Retinal pigment epithelial cell (primary cell): ENCODE results near the gene PIP5K1A.

- RRBS, result no CpG with 5 or more reads among the region's 6 CpGs
These were observed 14.7 kb downstream of the OTUD7B start for GRCh38 chr1:149995569-149996422.

- RRBS, result no CpG with 5 or more reads among the region's 2 CpGs
These were observed 1.1 kb upstream of the VPS45 start for GRCh38 chr1:150066569-150066854.

- RRBS, result no CpG with 5 or more reads among the region's 3 CpGs
These were observed 40.2 kb upstream of the PLEKHO1 start for GRCh38 chr1:150109508-150109974.

- RRBS, result no CpG with 5 or more reads among the region's 2 CpGs
These were observed 39.4 kb upstream of the PLEKHO1 start for GRCh38 chr1:150110298-150110754.

DNA sequence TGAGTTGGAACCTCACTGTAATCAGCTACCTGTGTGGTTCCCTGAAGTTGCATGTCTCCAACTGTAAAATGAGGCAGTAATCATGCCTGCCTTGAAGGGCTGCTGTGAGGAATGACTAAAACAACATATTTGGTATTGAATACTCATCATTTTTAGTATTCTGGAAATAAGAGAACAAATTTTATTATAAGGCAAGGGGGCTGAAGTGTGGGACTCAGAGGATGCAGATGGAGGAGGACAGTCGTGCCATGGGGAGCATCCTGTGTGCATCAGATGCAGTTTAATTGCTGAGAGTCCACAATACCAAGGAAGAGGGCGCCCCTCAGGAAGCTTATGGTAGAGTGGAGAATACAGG lies 8.2 kb downstream of the PLEKHO1 start:
- RRBS, result no CpG with 5 or more reads among the region's 2 CpGs

GRCh38 chr1:150161734-150162525 lies 12.2 kb downstream of the PLEKHO1 start:
- RRBS, result no CpG with 5 or more reads among the region's 8 CpGs

GRCh38 chr1:150213526-150214671 lies 22.0 kb downstream of the ANP32E start:
- RRBS, result no CpG with 5 or more reads among the region's 40 CpGs

GRCh38 chr1:150269039-150269344 lies 176 bp upstream of the APH1A start:
- RRBS, result under 1% methylated on average over 8 of the region's 18 CpGs

DNA sequence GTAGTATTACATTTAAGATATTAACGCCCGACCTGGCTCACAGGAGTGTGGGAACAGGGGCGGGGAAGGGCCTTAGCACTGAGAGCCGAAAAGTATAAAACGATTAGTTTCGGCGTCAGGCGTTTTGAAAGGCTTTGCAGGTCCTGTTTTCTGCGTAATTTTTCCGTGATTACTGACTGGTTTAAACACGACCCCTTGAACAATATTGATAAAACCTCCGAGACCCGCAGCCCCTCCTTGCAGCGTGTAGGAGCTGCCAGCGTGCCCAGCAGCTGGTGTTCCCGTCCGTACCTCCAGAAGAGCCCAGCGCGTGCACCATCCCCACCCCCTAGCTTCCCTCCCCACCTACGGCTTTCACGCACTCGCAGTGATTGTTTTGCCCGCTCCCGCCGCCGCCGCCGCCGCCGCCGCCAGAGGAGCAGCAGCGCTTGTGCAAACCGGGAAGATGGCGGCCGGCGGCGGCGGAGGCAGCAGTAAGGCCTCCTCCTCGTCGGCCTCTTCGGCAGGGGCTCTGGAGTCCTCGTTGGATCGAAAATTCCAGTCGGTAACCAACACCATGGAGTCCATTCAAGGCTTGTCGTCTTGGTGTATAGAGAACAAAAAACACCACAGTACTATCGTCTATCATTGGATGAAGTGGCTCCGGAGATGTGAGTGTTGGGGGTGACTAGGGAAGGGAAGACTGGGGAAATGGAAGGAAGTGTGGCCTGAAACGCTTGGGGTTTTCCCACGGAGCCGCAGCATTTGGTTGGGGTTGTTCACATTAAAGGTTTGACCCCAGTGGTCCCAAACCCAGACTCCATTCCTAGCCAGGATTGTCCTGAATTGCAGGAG lies 540 bp downstream of the RPRD2 start:
- RRBS, result no CpG with 5 or more reads among the region's 50 CpGs

GRCh38 chr1:150573756-150574204 lies 5.6 kb downstream of the MCL1 start:
- RRBS, result no CpG with 5 or more reads among the region's 14 CpGs

DNA sequence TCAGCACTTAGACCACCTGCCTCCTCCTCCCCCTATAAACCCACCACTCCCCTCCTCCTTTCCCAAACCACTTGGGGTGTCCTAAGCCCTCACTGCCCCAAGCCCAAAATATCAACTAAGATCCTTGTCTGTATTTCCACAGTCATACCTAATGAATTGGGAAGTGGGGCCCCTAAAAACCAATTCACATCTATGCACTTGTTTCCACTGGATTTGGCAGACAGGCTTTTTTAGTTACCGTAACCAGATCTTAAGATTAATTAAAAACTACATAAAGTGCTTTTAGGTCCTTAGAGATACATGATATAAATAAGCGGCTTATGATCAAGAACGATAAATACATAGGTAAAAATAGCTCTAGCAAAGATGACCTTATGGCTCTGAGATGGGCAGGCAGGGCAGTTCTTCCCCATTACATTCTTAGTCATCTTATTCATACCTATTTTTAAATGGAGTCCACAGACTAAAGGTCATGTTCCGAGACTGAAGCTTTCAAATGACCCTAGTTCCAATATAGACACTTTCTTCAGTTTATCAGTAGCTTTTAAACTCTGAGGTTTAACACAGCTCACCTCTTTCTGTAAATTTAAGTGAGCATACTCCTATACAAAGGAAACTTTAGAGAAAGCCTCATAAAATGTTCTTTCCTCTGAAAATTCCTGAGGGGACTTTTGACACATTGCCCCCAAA lies 4.4 kb downstream of the MCL1 start:
- RRBS, result no CpG with 5 or more reads among the region's 4 CpGs

GRCh38 chr1:150578822-150579123 lies 637 bp downstream of the MCL1 start:
- RRBS, result 0% methylated on average over 3 of the region's 25 CpGs

DNA sequence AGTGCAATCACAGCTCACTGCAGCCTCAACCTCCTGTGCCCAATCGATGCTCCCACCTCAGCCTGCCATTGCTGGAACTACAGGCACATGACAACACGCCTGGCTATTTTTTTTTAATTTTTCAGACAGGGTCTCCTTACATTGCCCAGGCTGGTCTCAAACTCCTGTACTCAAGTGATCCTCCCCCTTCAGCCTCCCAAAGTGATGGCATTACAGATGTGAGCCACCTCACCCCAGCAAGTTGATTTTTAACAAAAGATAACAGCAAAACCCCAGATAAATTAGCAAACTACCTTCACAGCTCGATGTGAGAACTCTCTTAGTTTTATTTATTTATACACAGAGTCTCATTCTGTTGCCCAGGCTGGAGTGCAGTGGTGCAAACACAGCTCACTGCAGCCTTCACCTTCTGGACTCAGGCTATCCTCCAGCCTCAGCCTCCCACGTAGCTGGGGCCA lies 15.3 kb downstream of the ENSA start:
- RRBS, result no CpG with 5 or more reads among the region's 4 CpGs

- RRBS, result no CpG with 5 or more reads among the region's 7 CpGs
These were observed 12.5 kb downstream of the ENSA start for GRCh38 chr1:150616841-150617406.

DNA sequence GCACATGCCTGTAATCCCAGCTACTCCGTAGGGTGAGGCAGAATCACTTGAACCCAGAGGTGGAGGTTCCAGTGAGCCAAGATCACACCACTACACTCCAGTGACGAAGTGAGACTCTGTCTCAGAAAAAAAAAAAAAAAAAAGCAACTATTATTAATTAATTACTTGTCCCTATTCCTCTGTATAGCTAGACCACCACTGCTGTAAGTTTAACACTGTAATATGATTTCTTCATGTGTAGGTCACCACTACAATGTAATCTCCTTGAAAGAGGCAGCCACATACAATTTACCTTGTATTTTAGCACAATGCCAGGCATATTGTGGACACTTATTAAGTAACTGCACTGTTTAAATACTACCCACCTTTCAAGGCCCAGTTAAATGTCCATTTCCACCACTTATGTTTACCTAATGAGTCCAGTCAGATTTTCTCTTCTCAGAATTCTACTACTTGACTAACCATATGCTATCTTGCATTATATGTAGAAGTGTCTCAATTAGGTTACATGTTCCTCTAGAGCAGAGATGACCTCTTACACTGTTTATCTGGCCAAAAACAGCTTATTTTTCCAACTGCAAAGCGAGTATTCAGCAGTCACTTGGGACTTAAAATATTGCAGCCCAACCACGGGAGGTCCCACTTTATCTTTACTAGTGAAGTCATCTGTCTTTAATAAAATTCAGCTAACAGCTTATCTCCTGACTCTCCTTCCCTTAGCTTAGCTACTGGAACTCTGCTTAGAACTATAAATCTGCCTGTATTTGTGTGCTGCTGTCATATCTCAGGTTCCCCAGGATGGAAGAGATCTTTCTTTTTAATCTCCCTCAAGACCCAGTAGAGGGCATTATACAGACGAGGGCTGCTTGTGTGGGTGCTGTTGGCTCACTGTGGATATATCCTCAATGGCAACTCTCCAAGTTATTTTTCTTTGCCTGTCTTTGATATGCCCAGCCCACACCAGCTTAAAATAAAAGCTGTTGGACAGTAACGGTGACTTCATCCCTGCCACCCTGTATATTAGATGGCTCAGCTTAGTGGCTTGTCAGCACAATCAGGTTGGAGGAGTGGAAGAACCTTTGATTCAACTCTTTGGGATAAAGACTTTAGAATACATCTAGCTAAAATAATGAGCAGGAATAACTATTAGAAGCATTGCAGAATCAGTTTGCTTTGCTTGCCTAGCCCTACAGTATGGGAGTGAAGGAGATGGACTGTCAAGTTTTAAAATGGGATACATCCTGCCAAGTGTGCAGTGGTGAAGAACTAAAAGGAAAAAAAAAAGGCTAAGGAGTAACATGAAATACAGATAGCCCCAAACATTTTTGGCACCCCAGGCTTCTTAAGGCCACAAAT lies 9.8 kb downstream of the ENSA start:
- RRBS, result no CpG with 5 or more reads among the region's 6 CpGs

DNA sequence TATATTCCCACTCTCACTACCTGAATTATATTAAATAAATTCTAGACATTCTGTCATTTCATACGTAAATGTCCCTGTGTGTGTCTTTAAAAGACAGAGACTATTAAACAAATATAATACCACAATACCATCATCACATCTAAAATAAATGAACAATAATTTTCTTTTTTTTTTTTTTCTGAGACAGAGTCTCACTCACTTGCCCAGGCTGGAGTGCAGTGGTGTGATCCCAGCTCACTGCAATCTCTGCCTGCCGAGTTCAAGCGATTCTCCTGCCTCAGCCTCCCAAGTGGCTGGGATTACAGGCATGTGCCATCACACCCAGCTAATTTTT lies 2.7 kb upstream of the CTSS start:
- RRBS, result no CpG with 5 or more reads among the region's 3 CpGs

DNA sequence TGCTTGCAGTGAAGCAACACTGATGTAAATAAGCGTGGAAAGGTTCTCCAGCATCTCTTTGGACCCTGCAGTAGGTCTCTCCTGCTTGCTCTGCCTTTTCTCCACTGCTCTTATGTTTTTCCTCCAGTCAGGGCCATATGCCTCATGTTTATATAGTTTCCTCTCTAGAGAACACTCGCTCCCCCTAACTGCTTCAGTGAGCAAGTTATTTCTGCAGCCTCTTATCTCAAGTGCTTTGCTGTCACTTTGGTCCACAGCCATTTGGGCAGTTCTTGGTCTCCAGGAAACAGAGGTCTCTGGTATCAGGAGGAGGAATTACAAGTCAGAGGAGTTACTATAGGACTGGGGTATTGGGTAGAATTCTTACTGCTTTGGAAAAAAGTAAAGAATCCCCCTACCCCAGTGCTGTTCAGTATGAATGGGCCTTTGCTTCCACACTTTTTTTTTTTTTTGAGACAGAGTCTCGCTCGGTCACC lies 5.3 kb downstream of the PRUNE1 start:
- RRBS, result no CpG with 5 or more reads among the region's 4 CpGs

DNA sequence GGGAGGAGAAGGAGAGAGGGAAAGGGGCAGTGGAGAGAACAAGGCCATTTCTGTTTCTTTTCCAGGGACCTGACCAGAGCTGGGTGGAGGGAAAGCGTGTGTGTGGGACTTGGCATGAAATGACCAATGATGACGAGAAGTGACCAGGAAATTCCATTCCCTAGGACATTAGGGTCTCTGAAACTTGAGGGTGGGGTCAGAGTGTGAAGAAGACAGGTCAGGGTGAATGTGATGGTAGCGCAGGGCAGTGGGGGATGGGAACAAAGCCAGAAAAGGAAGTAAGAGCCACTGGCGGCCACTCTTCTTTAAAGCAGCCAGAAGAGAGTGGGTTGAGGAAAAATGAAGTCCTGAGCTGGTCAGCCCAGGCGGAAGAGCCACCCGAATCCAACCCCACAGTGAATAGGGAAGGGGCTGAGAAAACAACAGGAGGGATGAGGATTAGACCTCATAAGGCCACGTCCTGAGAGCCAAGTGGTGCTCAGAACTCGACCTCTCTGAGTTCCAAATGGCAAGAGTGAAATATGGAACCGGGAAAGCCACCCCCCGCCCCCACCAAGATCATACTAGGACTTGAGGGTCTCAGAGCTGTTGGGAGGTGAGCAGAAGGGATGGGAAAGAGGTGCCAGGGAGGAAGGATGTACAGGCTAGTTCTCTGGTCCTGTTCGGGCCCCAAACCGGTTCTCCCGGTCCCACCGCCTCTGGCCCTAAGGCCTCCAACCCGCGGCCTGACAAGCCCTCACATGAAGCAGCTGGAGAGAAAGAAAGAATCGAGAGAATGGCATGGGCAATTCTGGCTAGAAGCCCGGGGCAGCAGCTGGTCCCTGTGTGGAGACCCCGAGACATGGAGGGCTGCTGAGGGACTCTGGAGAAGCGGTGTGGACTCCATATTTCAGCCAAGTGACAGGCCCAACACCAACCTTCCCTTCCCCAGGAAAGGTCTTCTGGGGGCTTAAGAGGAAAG lies 1.0 kb downstream of the CDC42SE1 start:
- RRBS, result no CpG with 5 or more reads among the region's 20 CpGs

DNA sequence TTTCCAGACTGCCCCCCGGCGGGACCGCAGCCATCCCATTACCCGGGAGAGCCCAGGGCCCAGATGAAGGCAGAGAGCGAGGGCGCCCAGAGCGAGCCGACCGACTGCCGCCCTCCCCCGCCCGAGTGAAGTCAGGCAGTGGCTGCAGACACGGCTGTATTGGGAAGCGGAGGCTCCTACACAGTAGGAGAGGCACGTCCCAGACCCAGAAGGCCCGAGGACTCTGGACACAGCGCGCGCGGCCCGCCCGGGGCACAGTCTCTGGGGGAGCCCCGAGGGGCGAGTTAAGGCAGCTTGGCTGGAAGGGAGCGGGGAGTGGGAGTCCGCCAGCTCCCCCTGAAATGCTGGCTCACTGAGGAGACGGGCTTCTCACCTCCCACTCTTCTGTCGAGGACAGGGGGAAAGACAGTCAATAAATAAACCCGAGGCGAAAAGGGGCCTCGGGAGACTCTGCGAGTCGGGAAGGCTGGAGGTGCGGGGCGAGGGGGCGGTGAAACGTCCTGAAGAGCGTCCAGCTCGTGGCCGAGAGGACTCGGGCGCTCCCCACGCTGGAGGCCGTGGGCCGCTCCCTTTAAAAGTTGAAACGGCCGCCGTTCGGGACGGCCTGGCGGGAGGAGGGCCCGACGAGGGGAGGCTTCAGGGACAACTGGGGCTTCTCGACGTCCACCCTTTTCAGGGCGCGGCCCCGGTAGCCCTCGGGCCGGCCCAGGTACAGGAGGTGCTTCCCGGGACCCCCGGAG lies 14.3 kb downstream of the SEMA6C start:
- RRBS, result 8% methylated on average over 2 of the region's 62 CpGs

DNA sequence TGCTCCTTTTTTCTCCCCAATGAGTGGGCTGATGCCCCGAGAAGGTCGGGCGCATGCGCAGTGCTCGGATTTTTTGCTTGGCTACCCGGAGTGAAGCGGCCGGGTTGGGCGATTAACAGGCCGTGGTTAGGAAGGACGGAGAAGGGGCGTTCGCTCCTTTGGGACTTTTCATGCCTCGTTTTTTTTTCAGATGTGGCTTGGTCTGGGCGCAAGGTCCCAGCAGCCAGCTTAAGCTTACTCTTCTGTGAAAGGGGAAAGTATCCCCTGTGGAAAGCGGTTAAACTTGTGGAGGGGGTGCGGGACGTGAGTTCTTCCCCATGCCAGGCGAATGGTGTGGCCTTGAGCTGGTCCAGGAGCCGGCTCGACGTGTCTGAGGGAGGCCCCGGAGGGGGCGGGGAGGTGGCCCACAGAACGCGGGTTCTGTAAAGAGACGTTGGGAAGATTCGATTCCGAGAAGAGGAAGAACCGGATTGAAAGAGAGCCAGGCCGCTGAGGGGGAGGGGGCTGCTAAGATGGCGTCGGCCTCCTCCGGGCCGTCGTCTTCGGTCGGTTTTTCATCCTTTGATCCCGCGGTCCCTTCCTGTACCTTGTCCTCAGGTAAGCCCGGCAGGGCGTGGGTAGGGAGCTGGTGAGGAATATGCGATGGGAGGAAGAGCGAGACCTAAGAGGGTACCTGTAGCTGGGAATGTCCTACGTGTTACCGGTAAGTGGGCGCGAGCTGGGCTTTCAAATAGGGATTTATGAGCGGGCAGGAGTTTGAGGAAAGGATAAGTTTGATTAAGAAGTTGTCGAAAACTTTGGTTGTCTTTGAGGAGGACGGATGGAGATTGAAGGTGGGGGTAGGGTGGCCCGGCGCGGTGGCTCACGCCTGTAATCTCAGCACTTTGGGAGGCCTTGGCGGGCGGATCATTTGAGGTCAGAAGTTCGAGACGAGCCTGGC lies at the start of gene PIP5K1A:
PIP5K1A (plus strand) TSS at position 68 of the 940 bp plus-strand sequence.
- RRBS, result 1% methylated on average over 14 of the region's 59 CpGs